Cerebellum (tissue), 5 donors: ENCODE measurements around the genes C6orf118 and RPS6KA2.

DNA sequence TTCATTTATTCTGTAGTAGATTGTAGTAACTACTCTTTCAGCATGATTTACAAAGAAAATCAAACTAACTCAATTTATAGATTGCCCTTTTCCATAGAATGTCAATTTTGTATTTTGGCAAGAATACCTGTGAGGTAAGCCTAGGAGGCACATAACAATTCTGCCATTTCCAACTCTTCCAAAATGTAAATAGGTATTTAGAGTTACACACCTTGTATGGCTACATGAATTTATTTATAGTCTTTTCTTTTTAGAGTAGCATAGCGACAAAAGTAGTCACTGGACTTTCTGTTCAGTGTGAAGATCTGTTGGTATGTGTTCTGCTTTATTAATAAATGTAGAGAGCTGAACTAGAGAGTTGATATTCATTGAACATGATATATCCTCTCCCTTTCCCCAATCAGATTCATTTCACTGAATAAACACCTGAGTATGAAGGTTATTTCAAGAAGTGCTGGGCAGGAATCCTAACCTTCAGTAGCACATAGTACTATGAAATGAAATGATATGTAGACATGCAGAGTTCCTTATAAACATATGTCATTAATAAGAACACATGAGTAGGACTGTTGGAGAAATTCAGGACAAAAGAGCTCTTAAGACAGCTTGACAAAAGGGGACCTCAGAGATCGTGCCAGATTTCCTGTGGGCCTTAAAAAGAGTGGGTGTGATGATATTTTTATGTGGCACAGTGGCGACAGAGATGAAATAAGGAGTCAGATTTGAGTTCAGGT, 104.4 kb downstream of the QKI start:
- PRO-cap, 3 experiments, result no peak in any of the 3 experiments
- RAMPAGE, long total RNA, result no peak

DNA sequence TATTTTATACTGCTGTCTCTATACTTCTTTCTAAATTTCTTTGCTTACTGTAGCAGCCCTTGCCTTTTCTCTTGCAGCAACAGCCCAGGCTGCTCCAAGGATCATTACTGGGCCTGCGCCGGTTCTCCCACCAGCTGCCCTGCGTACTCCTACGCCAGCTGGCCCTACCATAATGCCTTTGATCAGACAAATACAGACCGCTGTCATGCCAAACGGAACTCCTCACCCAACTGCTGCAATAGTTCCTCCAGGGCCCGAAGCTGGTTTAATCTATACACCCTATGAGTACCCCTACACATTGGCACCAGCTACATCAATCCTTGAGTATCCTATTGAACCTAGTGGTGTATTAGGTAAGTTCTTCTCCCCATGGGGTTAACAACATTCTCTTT, 148.8 kb downstream of the QKI start:
- PRO-cap, 3 experiments, result no peak in any of the 3 experiments
- RAMPAGE, long total RNA, result no peak

- PRO-cap, 3 experiments, result peak in 1 of 3 experiments; most common plus-strand start chr6:163579087 (in 1)
- RAMPAGE, long total RNA, result no peak
Measured at GRCh38 chr6:163578366-163579451, 164.2 kb downstream of the QKI start.

- PRO-cap, 3 experiments, result no peak in any of the 3 experiments
- RAMPAGE, long total RNA, result no peak
Measured at GRCh38 chr6:163579466-163580522, 165.3 kb downstream of the QKI start.

DNA sequence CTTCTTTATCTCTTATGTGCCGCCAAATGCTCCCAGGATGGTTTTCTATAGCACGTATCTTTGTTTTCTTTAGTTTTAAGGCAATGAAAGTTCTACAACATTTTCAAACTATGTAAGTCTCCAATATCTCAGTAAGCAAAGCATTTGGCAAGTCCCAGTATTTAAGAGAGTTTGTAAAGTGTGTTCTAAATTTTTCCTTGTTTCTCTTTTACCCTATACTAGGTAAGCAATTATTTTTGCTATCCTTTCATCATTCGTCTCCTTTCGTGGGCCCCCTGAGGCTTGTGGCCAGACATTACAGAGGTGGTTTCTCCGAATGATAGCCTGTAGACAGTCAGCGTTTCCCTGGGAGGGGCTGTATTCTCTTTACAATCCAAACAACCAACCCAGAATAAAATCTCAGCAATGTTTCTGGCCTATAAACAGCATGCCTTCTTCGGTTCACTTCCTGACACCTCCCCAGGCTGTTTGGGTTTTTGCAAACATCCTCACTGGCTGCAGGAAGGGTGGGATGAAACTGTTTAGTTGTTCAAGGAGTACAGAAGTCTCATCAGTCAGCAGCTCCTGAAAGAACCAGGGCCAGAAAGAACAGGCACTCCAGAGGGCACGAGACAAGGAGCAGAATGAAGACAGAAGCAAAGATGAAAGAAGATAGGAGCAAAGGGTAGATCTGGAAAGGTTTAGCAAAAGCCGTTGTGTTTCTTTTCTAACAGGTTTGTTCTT, 349.9 kb downstream of the QKI start:
- PRO-cap, 3 experiments, result no peak in any of the 3 experiments
- RAMPAGE, long total RNA, result no peak

DNA sequence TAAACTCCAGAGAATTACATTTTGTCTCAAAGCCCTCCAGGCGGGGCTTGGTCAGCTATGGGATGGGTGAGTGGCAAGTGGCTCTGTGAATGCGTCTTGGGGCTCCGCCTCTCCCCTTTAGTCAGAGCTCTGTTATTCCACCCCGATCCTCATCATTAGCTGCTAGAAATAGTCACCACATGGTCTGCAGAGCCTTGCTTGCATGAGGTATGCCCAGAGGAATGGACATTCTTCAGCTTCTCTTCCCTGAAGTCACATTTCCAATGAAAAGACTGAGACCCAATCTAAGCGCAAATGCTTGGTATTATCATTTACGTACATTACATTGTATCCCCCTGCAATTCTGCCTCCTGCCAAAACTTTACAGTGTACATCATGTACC, 540.7 kb downstream of the QKI start:
- PRO-cap, 3 experiments, result no peak in any of the 3 experiments
- RAMPAGE, long total RNA, result no peak

DNA sequence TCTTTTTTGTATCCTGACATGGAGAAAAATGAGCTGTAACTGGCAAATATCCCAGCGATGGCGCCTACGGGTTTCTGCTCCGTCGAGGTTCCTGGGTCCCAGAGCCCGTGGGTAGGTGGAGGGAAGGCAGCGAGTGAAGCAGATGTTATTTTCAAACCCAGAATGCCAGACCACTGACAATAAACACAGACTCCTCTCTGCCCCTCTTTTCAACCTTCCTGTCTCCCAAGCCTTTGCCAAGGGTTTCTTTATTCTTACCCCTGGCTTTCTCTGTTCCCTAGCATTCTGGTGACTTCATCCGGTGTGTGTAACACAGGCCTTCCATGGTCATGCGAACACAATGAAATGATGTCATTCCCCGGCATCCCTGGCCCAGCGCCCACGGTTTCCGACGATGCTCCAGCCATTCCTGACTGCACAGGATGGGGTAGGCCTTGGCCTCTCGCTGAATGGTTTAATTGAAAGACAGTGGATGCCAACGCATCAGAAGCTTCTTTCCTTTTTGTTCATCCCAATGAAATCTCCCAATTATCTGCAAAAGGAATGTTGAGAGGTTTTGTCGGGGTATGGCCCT, 654.7 kb downstream of the QKI start:
- PRO-cap, 3 experiments, result no peak in any of the 3 experiments
- RAMPAGE, long total RNA, result no peak

GRCh38 chr6:164105485-164105678, 690.9 kb downstream of the QKI start:
- PRO-cap, 3 experiments, result peak in 2 of 3 experiments; most common plus-strand start chr6:164105590 (in 2)
- RAMPAGE, long total RNA, result no peak

- PRO-cap, 3 experiments, result no peak in any of the 3 experiments
- RAMPAGE, long total RNA, result no peak
Measured at GRCh38 chr6:164106137-164106913, 691.8 kb downstream of the QKI start.

DNA sequence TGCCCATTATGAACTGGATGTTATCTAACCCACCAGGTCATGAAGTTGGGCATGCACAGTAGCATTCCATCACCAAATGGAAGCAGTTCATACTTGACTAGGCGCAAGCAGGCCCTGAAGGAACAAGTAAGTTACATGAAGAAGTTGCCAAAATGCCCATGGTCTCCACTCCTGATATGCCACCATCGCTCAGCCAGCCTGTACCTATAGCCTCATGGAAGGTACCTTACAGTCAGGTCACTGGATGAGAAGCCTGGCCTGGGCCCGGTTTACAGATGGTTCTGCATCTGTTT, 432.6 kb downstream of the C6orf118 start:
- PRO-cap, 3 experiments, result no peak in any of the 3 experiments
- RAMPAGE, long total RNA, result no peak

GRCh38 chr6:165309056-165309849, at the start of gene C6orf118:
C6orf118 (minus strand) TSS chr6:165309605.
- PRO-cap, 3 experiments, result peak in 1 of 3 experiments; most common minus-strand start chr6:165309605 (in 1)
- RAMPAGE, long total RNA, result no peak

GRCh38 chr6:165876582-165877124, 213.6 kb upstream of the PDE10A start:
- PRO-cap, 3 experiments, result no peak in any of the 3 experiments
- RAMPAGE, long total RNA, result no peak

DNA sequence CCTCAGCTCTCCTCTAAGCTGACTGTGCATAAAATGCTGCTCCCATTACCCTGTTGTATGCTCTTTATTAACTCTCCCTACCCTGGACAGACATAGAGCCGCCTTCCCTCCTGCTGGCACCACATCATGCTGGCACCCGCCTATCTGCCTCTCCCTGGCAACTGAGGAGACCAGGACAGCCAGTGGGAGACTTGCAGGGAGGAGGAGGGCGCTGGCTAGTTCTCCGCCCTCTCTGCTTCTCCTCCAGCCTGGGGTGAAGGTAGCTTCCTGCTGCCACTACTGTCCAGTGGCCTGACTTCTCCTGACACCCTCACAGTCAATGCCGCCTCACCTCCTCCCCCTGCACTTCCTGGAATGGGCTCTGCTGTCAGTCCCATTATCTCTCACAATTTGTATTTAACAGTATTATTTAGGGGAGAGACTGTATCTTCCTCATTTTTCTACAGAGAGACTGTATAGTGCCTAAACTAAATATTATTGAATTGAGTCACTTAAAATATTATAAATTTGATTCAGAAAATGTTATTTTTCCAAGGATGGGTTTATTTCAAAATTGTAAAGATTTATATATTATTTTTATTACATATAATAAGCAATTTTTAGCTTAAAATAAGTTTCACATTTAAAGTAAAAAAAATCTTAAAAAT, 11.1 kb upstream of the PRR18 start:
- PRO-cap, 3 experiments, result no peak in any of the 3 experiments
- RAMPAGE, long total RNA, result no peak

DNA sequence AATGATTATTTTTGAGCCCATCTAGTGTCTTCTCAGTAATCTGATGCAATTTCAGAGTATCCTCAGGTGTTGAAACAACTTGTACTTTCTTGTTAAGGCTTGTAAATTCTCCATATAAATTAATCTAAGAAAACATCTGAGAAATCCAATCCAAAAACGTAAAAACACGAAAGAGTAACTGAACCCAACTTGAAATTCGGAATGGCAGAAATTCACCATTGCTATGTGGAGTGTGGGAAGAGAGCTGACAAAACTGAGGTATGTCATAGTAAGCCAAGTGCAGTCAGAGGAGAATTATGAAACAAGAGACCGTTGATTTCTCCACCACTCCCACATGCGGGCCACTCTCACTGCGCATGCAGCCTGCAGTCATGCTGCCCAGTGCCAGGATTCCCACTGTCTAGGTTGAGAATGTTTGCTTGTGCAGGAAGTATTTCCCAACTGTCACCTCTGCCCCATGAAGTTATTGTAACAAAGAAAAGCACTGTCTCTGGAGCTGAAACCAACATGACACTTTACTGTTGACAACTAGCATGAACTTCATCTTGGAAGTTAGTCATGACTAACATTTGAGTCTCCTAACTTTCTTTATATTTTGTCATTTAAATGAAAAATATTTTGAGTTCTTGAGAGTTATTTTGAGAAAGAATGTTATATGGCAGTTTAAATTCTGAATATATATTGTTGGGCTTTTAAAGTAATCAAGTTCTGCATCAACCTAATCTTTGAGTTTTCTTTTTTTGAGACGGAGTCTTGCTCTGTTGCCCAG, 18.7 kb upstream of the SFT2D1 start:
- PRO-cap, 3 experiments, result no peak in any of the 3 experiments
- RAMPAGE, long total RNA, result no peak

DNA sequence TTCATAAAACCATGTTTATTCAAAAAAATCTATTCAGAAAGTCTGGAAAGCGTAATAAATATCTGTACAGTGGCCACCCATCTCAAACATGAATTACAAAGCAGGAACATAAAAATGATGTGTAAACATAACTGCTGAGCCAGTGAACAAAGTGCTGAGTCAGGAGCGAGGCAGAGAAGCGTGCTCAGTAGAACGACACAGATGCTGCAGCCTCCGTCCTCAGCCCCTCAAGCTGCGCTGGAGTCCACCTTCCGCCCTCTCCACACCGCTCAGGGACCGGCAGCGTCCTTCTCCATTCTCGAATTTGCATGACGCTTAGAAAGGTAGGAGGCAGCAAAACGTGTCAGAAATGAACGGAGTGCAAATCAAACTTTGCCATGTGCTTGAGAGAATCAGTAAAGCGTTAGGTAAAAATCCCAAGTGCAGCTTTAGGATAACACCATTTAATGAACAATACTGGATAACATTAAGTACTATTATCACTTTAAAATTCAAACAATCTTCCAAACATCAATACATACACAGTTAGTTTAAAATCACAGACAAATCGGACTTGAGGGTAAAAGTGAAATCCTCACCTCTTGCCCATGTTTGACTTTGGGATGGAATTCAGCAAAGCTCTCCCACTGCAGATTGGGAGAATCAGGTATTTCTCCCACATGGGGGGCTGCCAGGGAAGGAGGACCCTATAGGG, 26.8 kb upstream of the MPC1 start:
- PRO-cap, 3 experiments, result no peak in any of the 3 experiments
- RAMPAGE, long total RNA, result no peak

GRCh38 chr6:166587905-166588573, 1.6 kb upstream of the RAMACL start:
- PRO-cap, 3 experiments, result no peak in any of the 3 experiments
- RAMPAGE, long total RNA, result no peak

- PRO-cap, 3 experiments, result peak in 3 of 3 experiments; most common plus-strand start chr6:166626987 (in 1); most common minus-strand start chr6:166627251 (in 3)
- RAMPAGE, long total RNA, result no peak
Measured at GRCh38 chr6:166626742-166627428, at the start of gene RPS6KA2. RPS6KA2 (minus strand) TSS chr6:166627251.

DNA sequence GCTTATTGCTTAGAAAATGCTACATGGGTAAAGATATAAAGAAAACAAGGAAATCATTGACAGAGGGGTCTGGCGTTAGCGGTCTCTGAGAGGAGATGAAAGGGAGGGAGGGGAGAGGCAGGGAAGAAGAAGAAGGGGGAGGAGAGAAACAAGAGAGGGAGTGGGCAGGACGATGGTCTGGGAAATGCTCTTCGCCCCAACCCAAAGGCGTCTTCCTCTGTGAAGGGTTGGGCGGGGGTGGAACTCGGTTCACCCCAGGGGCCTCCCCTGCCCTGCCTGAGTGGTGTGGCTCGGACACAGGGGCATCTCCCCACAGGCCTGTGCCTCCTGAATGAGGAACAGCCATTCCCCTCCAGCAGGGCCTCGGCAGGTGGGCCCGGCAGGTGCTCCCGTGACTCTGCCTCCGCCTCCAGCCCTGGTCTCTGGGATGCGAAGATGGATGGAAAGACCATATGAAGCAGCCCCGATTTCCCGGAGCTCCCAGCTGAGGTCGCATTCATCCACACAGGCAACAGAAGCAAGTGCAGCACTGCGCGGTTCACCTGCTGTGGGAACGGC, 29.2 kb upstream of the RPS6KA2 start:
- PRO-cap, 3 experiments, result no peak in any of the 3 experiments
- RAMPAGE, long total RNA, result no peak

DNA sequence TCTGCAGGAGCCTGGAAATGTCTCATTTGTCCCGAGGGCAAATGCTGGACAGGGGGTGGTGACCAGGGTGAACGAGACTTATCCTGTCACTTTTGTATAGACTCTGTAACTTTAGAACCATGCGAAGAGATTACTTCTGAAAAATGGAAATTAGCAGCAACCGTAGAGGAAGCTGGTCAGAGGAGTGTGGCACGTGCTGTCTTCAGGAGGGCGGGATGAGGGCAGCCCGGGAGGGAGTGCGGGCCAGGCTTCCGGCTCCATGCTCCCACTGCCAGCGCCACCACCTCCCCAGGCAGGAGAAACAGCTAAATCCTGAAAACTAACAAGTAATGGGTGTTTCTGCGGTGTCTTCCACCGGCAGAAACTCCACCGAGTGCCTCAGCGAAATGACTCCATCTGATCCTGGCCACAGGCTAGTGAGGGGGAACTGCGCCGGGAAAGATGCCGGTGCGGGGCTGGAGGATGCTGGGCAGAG, 121.0 kb upstream of the RPS6KA2 start:
- PRO-cap, 3 experiments, result no peak in any of the 3 experiments
- RAMPAGE, long total RNA, result no peak

DNA sequence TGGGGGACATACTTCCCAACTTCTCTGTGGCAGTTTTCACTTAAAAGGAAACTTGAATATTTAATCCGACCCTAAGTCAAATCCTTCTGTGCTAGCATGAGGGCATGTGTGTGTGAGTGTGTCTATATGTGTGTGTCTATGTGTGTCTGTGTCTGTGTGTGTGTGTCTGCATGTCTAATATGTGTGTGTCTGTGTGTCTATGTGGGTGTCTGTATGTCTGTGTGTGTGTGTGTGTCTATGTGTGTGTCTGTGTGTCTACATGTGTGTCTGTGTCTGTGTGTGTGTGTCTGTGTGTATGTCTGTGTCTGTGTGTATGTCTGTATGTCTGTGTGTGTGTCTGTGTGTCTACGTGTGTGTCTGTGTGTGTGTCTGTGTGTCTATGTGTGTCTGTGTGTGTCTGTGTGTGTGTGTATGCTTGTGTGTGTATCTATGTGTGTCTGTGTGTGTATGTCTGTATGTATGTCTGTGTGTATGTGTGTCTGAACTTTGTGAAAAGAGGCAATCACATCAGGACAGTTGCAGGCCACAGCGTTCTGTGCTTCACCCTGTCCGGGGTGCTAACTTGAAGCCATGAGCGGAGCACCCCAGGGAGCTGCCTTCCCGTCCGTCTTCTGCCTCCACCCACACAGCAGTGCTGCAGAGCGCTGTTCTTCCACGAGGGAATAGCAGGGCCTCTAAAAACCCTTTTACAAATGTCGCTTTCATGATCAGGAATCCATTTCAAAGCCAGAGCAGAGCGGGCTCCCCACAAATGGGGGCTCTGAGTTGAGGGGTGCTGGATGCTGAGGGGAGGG, 131.7 kb downstream of the RNASET2 start:
- PRO-cap, 3 experiments, result no peak in any of the 3 experiments
- RAMPAGE, long total RNA, result no peak